Foreskin keratinocyte (primary cell): ENCODE measurements around the genes AGL, VCAM1 and COL11A1.

GRCh38 chr1:96794497-96795586 is 73.3 kb downstream of the PTBP2 start:
- RAMPAGE, total RNA = no peak

DNA sequence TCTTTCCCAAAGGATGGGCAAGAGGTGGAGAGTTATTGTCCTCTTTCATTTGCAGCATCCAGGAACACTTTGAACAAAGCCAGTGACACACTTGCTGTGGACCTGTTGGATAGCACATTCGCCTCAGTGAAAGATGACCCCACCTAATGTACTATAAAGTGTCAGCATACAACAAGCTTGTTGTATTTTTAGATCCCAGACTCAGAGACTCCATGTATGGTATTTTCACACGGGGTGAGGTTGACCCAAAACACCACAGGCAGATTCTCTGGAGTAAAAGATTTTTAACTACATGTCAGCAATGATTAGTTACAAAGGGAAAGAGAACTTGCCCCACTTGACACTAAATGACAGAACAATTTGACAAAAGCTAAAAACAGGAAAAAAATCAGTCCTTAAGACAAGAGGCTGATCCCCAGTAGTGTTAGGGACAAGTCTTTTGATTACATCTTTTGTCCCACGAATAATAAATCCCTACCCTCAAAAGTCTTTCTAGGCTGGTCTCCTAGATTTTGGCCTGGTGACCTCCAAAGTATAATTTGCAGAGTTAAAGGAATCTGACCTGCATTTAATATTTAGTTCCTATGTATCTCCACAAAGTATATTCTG is 273.9 kb downstream of the PTBP2 start:
- RAMPAGE, total RNA = no peak

- RAMPAGE, total RNA = no peak
Measured at GRCh38 chr1:97658571-97659502, 262.0 kb downstream of the DPYD start.

GRCh38 chr1:98210147-98211075 is 289.6 kb upstream of the DPYD start:
- RAMPAGE, total RNA = no peak

GRCh38 chr1:98661406-98661525 is 255 bp upstream of the SNX7 start:
- RAMPAGE, total RNA = no peak

DNA sequence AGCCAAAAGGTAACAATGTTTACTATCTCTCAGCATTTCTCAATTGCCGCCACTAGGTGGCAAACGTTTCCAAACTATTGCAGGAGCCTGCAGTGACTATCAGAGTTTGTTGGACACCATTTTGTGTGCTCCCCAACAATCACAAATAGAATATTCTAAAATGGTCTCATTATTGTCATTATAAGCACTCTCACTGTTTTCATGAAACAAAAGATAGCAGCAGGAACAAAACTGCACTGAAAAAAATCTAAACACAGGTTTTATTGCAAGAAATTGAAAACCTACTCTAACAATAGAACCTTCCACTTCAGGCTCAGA is 83.9 kb upstream of the PLPPR4 start:
- RAMPAGE, total RNA = no peak

DNA sequence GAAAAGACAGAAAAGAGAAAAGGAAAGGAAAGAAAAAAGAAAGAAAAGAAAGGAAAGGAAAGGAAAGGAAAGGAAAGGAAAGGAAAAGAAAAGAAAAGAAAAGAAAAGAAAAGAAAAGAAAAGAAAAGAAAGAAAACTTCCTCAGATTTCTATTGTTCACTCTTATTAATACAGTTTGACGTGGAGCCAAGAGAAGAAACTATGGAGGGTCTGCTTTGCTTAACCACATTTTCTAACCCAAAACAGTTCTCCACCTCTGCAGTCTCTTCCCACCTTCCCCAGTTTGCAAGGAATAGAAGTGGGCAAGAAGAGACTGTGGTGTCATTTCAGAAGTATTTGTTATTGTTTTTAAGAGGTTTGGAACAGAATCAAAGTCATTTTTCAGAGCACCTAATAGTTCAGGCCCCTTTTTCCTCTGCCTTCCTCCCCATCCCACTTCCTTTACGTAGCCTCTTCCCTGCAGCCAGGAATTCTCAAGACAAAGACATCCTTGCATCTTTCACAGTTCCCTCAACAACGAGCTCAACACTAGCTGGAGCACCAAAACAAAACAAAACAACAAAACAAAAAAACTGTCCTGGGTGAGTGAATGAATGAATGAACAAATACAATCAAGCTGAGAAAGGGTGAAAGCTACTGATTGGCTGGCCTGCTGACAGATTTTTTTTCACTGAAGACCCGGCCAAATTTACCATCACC is 6.8 kb downstream of the PALMD start:
- RAMPAGE, total RNA = no peak

GRCh38 chr1:99760332-99760602 is 6.2 kb downstream of the FRRS1 start:
- RAMPAGE, total RNA = no peak

DNA sequence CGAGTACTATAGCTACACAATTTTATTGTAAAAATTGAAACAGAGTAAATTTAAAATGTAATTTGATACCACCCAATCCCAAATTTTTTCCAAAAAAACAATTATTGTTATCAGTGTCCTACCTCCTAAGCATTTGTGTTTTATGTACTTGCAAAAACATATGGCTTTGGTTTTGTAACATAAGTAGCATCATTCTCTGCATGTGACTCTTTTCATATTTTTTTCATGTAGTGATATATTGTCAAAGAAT is 12.3 kb upstream of the FRRS1 start:
- RAMPAGE, total RNA = no peak

- RAMPAGE, total RNA = start-site peak on the plus strand at chr1:99850111-99850128, 129 and 30 reads in 2 replicates
Measured at GRCh38 chr1:99849485-99850887, at the start of gene AGL. Gene AGL (plus strand): TSS chr1:99850361.

DNA sequence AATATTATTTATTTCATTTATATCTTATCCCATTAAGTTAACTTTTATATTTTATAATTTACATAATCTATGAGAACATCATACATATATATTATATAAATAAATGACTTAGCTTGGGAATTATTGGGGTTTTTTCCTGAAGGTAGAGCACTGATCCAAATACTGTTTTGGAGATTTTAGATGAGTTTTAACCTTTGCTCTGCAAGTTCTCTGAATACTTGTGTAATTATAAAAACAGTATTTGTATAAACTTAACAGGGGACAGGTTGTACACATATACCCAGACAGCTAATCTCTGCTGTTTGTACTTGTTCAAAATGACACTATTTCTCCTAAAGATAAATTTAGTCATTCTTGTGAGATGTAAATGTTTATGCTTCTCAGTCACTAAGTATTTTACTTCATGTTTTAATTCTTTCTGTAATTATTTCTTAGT is 8.7 kb downstream of the AGL start:
- RAMPAGE, total RNA = no peak

GRCh38 chr1:100020295-100020881 is 17.5 kb upstream of the MFSD14A start:
- RAMPAGE, total RNA = no peak

- RAMPAGE, total RNA = no peak
Measured at GRCh38 chr1:100397212-100397811, 45.0 kb downstream of the CDC14A start.

- RAMPAGE, total RNA = no peak
Measured at GRCh38 chr1:100400394-100401081, 48.2 kb downstream of the CDC14A start.

GRCh38 chr1:100445552-100446263 is 92.2 kb upstream of the GPR88 start:
- RAMPAGE, total RNA = no peak

DNA sequence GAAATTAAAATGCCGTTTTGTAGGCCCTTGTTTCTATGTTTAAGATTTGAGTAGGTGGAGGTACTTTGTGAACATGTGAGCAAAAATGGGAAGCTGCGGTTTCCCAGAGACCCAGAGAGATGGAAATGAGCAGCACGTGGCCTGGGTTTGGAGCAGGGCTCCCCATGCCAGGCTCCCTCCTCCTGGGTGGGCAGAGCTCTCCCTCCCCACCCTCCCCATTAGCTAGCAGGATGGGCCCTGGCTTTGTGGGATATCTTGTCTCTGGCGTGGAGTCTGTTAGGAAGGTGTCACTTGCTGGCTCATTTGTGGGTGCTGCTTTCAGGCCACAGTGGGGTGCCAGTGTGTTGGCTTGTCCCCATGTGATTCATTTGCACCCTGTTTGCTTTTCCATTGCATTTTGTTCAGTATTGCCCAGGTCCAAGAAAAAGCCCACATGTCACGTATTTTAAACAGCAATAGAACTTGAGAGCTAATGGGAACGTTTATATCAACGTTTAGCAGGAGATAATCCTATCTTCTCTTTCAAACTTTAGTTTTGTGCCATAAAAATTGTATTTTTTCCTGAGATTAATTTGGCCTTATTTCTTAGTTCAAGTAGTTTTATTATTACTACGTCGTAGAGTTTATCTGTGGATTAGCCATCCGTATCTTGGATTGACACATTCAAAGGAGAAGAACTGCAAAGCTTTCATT is 73.7 kb upstream of the GPR88 start:
- RAMPAGE, total RNA = no peak

DNA sequence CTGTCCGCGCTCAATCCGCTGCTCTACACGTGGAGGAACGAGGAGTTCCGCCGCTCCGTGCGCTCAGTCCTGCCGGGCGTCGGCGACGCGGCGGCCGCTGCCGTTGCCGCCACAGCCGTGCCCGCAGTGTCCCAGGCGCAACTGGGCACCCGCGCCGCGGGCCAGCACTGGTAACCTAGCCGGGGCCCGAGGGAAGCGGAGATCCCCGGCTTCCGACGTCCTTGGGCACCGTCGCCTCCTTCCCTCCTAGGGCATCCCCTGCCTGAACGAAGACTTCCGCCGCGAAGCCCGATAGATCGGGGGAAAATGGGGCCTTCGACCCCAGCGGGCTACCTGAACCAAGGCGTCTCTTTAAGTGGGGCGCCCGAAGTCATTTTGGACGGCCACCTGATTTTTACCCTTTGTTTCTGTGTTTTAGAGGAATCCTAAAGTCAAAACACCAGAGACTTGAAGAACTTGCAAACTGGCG is 2.0 kb downstream of the GPR88 start:
- RAMPAGE, total RNA = no peak

GRCh38 chr1:100719259-100719908 is at the start of gene VCAM1:
Gene VCAM1 (plus strand): TSS chr1:100719742.
- RAMPAGE, total RNA = no peak

GRCh38 chr1:101238592-101239470 is 2.0 kb downstream of the S1PR1 start:
- RAMPAGE, total RNA = no peak

GRCh38 chr1:103108164-103109150 is at the start of gene COL11A1:
Gene COL11A1 (minus strand): TSS chr1:103108522.
- RAMPAGE, total RNA = no peak